Cytotoxic T cell (primary cell): ENCODE data around the gene MICAL2.

DNA sequence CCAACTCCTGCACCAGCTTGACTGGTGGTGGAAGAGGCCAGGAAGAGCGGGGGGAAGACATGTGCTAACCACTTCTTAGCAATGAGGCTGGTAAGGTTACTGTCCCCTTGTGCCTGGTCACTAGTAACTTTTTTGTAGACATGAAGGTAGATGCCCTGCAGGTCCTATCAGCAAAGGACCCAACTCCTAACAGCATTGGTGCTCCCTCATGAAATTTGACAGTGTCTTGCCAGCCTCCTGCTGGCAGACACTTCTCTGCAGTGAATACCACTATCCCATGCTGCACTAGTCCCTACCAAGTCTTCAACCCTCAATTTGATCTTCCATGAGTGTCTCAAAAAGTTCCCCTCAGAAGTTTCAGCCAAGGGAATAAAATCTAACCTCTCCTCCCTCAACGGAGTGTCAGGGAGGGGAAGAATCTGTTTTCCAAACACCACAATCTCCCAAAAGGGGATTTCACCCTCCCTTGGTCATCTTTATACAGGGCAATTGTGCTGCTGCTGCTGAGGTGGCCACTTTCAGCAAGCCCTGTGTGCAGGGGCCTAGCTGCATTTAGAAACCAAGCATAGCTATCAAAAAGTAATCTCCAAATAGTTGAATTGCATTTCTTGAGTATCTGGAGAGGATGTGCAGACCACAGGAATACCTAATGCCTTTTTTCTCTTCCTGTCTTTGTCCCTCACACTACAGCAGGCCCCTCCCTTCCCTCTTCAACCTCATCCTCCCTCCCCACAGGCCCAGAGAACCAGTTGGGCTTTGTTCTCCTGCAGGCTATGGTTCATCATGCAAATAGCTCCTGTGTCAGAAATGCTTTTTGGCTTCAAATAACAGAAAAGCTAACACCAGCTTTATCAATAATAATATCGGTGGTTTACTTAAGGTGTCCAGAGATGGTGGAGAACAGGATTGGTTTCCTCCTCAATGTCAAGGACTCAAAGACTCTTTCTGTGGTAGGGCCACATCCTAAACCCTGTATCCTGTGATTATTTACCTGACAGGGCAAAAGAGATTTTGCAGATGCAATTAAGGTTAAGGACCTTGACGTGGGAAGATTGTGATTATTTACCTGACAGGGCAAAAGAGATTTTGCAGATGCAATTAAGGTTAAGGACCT, 47.9 kb downstream of the DKK3 start:
- PRO-cap, 2 experiments, result peak in 2 of 2 experiments; most common plus-strand start position 748 of the sequence (in 2)

- PRO-cap, 2 experiments, result no peak in any of the 2 experiments
Observed at GRCh38 chr11:11963506-11964360, 44.7 kb downstream of the DKK3 start.

GRCh38 chr11:11978808-11979671, 29.4 kb downstream of the DKK3 start:
- PRO-cap, 2 experiments, result no peak in any of the 2 experiments

DNA sequence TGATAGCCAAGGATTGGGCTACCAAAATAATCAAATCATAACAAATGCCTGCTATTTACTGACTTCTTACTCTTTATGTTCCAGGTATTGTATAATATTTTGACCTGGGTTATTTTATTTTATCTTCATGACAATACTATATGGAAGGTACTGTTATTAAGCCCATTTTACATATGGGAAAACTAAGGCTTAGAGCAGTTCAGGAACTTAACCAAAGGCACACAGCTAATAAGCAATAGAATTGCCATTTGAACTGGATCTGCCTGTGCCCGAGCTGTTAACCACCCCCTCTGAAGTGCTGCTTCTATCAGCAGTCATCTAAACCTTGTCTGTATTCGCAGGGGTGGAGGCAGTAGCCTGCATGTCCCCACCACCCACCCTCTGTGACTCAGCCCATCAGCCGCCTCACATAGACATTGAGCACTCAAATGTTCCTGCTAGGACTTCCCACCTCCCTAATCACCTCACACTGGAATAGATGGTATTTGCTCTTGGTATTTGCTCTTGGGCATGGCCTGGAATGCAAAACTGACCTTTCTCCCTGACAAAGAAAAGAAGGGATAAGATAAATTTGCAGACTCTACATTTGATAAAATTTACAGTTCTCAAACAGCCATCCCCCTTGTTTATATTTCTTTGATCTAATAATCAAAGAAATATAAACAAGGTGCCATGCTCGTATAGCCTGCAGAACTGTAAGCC, 16.2 kb downstream of the DKK3 start:
- PRO-cap, 2 experiments, result peak in 1 of 2 experiments; most common minus-strand start position 292 of the sequence (in 1)

DNA sequence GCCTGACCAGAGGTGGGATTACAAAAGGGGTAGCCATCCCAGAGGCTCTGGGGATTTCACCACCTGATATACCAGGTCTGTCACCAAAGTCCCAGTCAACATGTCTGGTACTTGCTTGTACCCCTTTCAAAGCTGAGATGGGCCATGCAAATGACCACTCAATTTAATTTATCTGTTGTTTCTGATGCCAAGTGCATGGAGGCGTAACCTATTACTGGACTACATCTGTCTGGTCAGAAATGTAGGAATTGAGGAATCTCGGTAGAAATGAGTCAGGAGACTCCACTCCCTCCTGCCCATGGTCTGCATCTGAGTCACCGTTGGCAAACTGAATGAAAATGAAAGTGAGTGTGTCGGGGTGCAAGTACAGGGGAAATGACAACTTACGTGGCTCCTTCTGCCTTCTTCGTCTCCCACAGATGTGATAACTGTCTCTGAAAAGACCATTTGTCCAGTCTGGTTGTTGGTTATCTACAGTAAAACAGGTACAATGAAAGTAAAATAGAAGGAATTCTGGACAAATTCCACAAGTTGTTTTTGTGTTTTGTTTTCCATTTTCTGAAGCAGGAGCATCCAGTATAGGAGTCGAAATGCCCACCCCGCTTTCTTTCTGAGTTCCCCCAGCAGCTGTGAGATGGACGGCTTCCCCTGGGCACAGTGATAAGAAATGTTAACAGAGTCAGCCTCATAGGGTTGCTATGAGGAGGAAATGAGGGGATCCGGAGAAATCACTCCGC, 9.9 kb downstream of the DKK3 start:
- PRO-cap, 2 experiments, result no peak in any of the 2 experiments

DNA sequence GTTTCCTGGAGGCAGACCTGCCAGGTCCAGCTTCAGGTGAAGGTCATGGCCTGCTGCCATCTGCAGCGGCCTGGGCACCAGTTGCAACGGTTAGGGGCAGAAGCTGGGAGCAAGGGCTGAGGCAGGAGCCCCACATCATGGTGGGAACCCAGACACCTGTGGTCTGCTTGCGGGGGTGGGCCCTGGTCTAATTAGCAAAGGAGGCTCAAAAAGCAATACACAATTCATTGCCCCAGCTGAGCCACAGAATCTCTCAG, 42.6 kb upstream of the DKK3 start:
- PRO-cap, 2 experiments, result no peak in any of the 2 experiments

DNA sequence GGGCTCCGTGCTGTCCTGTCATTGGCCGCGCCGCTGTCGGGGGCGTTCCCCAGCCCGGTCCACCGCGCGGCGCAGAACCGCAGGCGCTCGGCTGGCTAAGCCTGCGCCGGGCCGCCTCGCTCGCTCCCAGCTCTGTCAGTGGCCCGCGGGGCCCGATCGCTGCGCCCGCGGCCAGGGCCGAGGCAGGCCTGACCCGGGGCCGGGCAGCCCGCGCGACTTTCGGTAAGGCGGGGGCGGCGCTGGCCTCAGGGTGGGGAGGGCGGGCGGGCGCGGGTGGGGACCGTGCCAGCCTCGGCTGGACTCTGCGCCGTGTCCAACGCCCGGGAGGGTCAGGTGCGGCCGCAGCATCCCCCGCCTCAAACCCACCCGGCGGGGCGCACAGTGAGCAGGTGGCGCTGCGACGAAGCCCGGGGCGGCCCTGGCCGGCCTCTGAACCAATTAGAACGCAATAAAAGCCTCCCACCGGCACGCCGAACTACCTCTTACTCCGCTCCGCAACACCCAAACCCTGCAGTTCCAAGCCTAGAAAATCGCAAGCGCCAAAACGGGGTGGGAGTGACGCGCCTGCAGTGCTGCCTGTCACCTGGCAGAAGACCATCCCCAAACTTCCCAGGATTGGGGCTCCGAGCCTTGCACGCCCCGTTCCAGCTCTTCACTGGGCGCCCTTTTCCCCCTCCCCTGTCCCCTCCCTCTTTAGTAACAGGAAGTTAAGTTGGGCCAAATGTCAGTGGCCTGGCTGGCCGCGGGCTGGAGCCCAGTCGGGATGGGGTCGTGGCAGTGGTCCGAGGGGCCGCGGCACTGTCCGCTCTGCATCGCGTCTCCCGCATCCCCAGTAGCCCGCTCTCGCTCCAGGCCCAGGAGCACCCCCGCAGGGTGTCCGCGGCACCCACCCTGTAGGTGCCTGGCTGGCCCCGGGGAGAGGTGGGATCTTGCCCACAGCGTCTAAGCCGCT, at the start of gene MICAL2:
Gene MICAL2, plus strand, starts transcription at position 86 of the 952 bp plus-strand sequence.
- PRO-cap, 2 experiments, result peak in 2 of 2 experiments; most common plus-strand start position 72 of the sequence (in 1)

GRCh38 chr11:12144328-12144797, 34.0 kb downstream of the MICAL2 start:
- PRO-cap, 2 experiments, result no peak in any of the 2 experiments

GRCh38 chr11:12167748-12168310, 57.4 kb downstream of the MICAL2 start:
- PRO-cap, 2 experiments, result no peak in any of the 2 experiments

DNA sequence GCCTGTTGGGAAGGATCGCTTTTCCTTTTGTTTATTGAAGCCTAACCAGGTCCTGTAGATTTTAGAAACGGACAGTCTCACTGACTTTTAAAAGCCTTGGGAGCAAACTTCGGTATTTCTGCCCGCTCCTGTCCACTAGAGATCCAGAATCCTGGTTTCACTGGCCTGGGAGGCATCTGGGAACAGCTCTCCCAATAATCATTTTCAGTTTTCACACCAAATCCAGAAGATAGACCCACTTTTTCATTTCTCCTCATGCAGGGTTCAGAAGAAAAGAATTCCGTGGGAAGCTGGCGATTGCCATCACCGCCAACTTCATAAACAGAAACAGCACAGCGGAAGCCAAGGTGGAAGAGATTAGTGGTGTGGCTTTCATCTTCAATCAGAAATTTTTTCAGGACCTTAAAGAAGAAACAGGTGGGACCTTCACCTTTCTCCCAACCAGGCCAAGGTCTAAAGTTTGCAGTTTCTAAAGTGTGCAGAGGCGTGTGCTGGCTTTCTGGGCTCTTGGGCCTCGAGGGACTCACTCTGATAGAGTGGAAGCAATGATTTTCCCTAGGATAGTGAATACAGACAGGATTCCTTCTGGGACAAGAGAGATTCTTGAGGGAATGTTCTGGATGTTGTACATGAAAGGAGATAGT, 102.7 kb downstream of the MICAL2 start:
- PRO-cap, 2 experiments, result no peak in any of the 2 experiments

- PRO-cap, 2 experiments, result no peak in any of the 2 experiments
Observed at GRCh38 chr11:12226875-12227177, 116.4 kb downstream of the MICAL2 start.

DNA sequence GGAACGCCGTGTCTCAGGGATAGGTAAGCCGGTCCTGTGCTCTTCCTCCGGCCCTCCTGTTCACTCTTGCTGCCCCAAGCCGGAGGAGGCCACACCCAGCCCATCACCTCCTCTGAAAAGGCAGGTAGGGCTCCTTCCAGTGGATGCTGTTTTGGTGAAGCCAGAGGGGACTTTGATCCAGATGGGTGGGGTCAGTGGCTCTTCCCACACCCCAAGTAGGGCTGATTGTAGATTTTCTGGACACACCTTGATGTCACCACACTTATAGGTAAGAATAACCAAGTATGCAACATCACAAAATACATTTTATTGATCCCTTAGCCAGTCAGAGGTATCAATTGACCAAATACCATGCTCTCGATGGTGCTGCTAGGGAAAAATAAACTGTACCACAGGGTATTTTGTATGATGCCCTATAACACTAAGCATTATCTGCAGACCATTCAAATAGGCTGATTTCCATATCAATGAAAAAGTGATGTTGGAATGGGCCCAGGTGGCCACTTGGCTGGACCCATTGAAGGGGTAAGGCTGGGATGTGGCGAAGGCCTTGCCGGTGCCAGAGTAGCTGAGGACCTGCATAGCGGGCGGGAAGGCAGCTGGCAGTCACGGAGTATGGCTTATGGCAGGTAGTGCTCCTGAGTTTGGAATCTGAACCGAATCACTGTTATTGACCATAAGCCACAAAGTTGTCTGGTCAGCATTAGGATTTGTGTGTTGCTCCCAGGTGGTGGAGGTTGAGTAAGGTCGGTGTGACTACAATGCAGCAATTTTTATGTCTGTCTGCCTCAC, 130.8 kb downstream of the MICAL2 start:
- PRO-cap, 2 experiments, result no peak in any of the 2 experiments

GRCh38 chr11:12242038-12242976, 131.9 kb downstream of the MICAL2 start:
- PRO-cap, 2 experiments, result peak in 1 of 2 experiments; most common minus-strand start chr11:12242422 (in 1)

DNA sequence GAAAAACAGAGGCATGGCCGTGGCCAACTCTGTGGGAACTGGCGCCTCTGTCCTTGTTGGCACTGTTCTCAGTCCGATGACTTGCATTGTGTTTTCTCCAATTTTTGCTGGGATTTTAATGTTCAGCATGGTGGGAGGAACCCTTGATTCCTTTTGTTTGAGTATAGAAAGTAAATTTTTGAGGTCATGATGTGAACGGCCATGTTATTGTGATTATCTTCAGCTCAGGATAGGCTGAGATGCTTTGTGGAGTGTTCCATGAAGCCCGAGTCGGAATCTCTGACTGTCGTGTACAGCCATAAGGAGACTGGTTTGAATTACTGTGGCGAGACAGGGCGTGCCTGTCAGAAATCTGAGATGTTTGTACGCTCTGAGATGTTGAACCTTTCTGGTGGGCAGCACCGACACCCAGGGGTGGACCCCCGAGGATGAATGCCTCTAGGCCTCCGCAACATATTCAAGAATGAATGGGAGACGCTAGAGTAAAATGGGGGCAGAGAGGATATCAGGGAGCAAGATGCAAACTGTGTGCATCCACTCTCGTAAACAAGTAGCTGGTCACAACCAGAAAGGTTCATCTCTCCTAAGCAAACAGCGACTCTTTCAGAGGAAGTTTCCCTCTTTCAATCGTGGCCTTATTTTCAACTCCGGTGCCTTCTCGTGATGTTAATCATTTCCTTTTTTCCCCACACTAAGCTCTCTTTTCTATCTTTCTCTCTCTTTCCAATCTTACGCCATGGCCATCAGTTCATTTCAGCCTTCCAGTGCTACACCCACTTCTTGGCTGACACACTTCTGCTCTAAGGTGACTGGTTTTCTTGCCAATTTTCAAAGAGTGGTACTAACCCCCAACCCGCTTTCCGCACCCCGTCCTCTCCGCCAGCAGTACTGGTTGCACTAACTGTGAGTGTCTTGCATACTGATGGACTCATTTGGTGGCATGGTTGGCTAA, 115.4 kb upstream of the PARVA start:
- PRO-cap, 2 experiments, result no peak in any of the 2 experiments

DNA sequence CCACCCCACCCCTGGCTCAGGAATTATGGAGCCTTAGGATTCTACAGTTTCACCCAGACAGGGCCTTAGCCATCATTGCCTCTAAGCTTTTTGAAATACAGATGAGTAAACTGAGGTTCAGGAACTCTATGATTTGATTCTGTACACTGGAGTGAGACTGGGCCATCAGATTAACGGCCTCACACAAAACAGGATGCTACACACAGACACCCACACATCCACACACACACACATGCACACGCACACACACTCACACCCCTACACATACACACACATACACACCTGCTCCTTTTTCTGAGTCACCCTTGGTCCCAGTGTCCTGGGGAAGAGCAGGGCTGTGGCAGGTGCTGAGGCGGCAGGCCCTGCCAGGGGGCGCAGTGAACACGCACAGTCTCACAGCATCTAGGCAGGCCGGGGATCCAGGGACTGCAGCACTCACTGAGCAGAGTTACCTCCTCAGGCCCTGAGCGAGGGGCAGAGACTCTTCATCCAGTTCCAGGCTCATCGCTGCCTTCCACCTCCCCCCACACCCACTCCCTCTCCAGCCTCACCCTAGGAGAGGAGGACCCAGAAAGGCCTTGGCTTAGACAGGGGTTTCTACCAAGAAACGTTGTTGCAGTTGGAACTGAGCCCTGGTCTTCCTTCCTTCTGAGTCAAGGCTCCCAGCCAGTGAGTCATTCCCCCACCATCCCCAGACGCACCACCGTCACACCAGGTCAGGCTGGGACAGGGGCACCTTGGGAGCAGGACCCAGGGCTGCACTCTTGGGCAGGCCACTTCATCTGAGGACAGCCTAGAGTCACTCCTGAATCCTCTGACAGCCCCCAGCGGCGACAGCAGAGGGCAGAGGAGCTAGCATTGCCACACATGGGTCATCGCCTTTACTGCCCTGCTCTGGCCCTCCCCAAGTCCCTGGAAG, 89.7 kb upstream of the PARVA start:
- PRO-cap, 2 experiments, result no peak in any of the 2 experiments

DNA sequence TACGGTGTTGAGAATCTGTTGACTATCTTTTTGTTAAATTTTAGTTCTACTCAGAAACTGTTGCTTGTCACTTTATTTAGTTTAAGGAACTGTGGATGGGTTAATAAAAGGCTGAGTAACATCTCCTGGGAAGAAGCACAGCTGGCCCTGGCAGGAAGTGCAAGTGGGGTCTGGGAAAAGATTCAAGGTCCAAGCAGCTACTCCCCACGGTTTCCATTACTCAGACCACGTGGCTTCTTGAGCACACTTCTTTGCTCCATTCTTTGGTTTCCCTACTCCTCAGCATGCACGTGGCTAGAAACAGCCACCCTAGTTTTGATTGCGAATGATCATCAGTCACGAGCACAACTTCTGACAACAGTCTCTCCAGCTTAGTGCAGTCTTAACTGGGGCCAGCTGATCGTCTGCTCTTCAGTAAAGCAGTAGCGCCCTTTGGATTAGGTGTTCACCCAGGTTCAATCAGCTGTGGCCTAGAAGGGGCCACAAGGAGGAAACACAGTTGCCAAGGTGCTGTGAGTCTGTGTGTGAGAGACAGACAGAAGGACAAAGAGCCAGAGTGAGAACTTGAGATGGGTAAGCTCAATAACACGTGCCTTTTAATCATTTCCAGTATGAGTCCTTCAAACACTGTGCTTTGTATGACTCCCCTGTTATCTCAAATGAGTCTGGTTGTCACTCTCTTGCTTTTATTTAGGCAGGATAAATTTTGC, 1.1 kb upstream of the PARVA start:
- PRO-cap, 2 experiments, result no peak in any of the 2 experiments

DNA sequence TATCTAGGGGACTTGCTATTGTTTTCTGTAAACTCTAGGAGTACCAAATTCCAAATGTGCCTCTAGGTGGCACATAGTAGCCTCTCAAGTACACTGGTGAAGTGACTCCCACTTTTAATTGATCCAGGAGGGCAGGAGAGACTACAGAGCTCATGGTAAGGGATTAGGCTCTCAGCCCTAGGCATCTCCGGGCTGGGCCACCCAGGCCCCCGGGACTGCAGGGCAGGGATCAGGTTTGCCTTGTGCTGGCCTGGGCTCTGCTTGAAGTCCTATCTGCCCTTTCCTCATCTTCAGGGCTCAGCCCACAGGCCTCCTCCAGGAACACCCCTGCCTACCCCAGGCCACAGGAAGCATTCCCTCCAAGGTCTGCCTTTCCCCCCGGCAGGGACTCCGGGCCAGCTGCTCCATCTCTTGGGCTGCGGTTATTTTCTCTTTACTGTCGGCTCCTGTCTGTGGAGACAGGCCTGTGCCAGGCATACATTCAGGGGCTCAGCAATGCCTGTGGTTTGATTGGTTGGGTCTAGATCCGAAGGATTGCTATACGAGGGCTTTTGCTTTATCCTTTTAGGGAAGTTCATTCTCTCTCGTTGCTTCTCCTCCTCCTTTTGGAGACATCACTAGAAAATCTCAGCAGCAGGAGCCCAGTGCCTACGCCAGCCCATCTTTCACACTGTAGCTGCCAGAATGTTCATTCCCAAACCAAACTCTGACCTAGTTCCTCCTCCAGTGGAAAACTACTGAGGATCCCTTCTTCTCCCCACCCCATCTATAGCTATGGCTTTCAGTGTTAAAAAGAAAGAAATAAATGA, 32.8 kb downstream of the PARVA start:
- PRO-cap, 2 experiments, result no peak in any of the 2 experiments

DNA sequence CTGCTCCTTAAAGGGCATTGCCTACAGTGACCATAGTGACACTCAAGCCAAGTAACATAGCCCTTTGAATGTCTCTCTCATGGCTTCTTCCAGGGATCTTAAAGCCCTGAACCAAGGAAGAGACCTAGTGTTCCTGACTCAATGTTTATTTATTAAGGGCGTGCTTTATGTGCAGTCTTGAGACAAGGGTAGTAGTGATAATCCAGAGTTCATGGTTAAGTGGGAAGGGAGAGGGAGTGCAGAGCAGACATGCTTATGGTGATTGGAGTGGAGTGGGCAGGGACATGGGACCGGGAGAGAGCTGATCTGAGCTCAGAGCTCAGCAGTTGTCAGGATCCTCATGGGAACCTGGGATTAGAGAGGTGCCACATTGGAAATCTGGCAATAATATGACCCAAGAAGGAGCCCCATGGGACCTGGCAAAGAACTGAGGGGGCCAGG, 125.8 kb downstream of the PARVA start:
- PRO-cap, 2 experiments, result no peak in any of the 2 experiments

- PRO-cap, 2 experiments, result no peak in any of the 2 experiments
Observed at GRCh38 chr11:12677777-12678498, 3.7 kb downstream of the TEAD1 start.

- PRO-cap, 2 experiments, result no peak in any of the 2 experiments
Observed at GRCh38 chr11:12767024-12767345, 92.8 kb downstream of the TEAD1 start.